ENCODE measurements around a stretch of chr11.

DNA sequence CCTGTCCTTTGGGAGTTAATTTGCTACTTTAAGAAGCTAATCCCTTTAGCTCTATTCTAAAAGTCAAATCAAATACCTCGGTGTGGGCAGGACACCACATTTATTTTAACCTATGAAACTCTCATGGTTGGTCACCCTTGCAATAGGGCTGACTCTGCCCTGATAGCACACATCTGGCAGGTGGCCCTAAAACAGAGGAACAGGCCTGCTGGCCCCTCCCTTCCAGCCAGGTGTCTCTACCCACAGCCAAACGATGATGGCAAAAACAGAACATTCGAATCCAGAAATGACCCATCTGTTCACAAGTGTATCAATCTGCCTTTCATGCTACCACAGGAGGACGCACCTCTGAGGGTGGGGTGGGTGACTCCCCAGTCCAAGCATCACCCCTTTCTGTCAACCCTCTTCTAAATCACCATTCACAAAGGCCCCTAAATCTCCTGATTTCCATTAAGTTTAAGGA, 118.2 kb downstream of the ETS1 start:
- PRO-cap, result no peak
- RAMPAGE, long total RNA, result no peak

DNA sequence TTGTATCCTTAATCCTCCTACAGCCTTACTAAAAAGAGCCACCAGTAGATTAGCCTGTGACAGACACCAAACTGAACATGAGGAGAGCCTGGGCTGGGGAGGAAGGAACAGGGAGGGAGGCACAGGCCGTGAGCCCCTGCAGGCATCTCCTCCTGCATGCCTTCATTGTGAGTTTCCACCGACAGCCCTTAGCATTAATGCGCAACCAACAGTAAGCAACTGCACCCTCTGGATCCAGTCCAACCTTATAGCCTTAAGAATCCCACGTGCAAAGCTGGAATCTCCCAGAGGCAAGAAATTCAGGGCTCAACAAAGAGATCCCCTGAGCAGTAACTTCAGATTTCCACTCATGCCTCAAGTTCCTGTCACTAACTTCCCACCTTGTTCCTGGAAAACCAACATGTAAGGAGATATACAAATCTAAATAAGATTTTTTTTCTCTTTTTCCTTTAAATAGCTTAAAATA, 84.6 kb downstream of the ETS1 start:
- PRO-cap, result no peak
- RAMPAGE, long total RNA, result no peak

DNA sequence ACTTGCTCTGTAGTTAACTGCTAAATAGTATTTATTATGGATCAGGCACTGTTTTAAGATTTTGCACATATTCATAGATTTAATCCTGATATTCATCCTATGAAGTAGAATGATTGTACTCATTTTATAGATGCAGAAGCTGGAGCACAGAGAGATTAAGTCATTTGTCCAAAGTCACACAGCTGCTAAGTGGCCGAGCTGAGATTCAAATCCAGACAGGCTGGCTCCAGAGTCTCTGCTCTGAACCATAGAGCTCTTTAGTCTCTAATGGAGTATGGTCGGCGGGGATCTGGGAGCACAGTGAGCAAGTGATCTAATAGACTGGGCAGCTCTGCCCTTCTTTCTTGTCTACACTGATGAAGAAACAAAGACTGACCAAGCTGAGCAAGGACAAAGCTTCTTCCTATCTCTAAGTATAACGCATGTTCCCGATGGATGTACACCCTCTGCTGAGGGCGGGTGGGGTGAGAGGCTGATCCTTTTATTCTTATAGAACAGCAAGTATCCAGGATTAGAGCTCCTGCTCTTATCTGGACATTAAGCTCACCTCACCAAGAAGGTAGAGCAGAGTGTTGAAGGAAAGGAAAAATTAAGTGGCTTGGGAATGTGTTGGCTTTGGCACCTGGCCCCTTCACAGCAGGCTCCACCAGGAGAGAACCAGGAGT, 68.8 kb downstream of the ETS1 start:
- PRO-cap, result no peak
- RAMPAGE, long total RNA, result no peak

GRCh38 chr11:128550813-128551388, 36.5 kb downstream of the ETS1 start:
- PRO-cap, result unidirectional peak, minus-strand start at chr11:128551120
- RAMPAGE, long total RNA, result no peak

GRCh38 chr11:128552387-128553471, 34.6 kb downstream of the ETS1 start:
- PRO-cap, result bidirectional peak, plus-strand start at chr11:128552992, minus-strand start at chr11:128552853; bidirectional peak, plus-strand start at chr11:128553382, minus-strand start at chr11:128553050
- RAMPAGE, long total RNA, result no peak

DNA sequence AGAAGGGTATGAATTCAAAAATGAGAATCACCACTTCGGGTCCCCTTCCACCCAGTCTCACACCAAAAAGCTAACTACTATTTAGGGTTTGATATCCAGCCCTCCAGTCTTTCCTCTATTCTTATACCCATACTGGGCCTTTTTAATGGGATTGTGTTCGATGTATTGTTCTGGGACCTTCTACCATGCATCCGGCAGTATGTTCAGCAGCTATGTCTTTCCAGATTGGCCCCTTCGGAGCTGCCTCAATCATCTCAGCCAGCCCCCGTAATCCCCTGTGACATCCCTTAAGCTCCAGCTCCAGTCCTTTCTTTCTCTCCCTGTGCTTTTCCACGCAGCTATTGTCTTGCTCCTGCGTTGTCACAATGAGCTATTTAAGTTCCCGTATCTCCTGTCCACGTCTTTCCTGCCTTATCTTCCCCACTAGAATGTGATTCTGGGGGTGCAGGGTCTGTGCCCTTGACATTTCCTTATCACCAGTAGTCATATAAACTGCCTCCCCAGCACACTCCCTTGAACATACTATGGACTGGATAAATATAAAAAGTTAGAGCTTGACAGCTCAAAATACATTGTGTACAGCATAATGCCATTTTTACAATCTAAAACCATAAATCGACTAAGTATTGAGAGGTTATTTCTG, 5.0 kb upstream of the ETS1 start:
- PRO-cap, result no peak
- RAMPAGE, long total RNA, result no peak

DNA sequence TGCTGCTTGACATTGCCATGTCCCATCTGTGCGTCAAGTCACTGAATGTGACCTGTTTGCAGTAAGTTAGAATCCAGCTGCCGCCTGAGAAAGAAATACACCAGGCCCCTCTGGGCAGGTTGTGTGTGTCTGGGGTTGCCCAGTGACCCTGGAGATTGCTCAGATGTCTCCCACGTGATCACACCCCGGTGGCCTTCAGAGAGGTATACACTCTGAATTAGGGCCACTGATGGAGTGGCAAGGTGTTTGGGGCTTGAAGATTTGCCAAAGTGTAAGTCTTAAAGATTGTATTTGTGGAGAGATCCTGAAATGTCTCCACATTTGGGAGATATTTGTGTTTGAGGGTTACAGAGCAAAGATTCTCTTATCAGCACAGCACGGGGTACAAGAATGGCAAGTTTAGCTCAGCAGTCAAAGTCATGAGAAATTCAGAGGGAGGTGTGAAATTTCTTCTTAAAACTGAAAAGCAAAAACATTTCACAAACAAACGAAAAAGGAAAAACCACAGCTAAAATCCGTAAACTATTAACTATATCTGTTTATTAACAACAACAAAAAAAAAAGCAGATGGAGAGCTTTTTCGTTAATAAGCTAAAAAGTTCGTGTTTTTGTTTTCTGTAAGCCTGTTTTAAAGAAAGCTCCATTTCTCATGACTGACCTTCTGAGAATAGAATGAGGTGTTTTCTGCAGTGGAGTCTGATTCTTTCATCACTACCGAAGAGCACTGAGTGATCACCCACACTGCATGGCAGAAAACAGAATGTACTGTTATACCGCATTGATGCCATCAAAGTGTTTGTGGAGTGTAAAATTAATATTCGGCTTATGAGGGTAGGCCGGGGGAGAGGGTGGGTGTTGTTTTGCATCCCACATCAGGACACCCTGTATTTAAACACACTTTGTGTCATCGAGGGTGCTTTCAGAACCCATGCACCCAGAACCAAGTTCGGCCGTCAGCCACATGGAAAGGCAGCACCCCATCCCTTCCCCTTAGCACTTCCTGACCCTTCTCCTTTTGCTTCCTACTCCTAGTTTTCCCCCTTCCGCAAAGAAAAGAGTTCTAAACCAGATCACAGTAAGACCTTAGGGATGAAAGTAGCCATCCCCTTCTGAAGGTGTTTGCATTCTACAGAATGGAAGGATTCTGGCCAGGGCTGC, 41.1 kb upstream of the ETS1 start:
- PRO-cap, result bidirectional peak, plus-strand start at position 226 of the sequence, minus-strand start at position 79 of the sequence
- RAMPAGE, long total RNA, result no peak

DNA sequence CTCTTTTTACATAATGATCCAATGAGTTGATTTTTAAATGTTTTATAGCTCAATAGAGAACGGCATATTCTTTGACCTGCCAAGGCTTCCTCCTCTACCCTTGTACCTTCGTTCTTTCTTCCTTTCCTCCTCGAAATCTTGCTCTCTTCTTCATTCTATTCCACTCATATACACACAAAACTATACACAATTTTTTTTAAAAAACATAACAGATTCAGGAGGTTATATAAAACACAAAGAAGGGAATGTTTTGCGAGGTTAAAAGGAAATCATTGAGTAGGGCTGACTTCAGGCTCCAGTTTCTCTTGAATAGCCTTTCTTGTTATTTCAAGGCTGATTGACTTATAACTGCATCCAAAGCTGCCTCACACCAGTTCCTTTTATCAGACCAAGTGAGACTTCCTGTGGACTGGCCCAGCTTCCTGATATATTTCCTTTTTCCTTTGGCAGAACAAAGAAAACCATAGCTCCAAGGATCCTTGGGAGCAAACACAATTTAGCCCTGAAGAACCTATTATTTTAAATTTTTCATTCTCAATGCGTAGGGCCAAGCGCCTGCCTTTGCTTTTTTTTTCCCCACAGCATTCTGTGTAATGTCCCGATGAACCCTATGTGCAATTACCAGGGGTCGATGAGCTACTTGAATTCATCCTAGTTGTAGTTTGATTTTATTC, 11.6 kb downstream of the FLI1 start:
- PRO-cap, result no peak
- RAMPAGE, long total RNA, result no peak

- PRO-cap, result no peak
- RAMPAGE, long total RNA, result no peak
Observed at GRCh38 chr11:128894604-128894932, 3.4 kb downstream of the KCNJ5 start.

GRCh38 chr11:128903630-128904219, 12.6 kb downstream of the KCNJ5 start:
- PRO-cap, result no peak
- RAMPAGE, long total RNA, result no peak

GRCh38 chr11:128904955-128905962, 14.1 kb downstream of the KCNJ5 start:
- PRO-cap, result no peak
- RAMPAGE, long total RNA, result no peak

- PRO-cap, result no peak
- RAMPAGE, long total RNA, result no peak
Observed at GRCh38 chr11:128969201-128970037, 26.7 kb upstream of the TP53AIP1 start.

GRCh38 chr11:129021391-129021655, 78.7 kb upstream of the TP53AIP1 start:
- PRO-cap, result no peak
- RAMPAGE, long total RNA, result no peak

DNA sequence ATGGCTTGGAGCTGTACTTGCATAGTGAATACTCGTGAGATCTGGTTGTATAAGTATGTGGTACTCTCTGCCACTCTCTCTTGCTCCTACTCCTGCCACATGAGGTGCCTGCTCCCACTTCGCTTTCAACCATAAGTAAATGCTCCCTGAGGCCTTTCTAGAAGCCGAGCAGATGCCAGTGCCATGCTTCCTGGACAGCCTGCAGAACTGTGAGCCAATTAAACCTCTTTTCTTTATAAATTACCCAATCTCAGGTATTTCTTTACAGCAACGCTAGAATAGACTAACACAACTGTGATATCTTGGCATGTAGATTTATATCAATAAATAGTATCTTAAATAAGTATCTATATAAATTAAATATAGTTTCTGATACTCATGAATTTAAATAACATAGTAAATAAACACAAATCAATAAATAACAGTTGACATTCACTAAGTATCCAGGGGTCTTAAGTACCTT, 88.2 kb upstream of the TP53AIP1 start:
- PRO-cap, result no peak
- RAMPAGE, long total RNA, result no peak

- PRO-cap, result no peak
- RAMPAGE, long total RNA, result no peak
Observed at GRCh38 chr11:129248733-129249303, 56.7 kb upstream of the ARHGAP32 start.

DNA sequence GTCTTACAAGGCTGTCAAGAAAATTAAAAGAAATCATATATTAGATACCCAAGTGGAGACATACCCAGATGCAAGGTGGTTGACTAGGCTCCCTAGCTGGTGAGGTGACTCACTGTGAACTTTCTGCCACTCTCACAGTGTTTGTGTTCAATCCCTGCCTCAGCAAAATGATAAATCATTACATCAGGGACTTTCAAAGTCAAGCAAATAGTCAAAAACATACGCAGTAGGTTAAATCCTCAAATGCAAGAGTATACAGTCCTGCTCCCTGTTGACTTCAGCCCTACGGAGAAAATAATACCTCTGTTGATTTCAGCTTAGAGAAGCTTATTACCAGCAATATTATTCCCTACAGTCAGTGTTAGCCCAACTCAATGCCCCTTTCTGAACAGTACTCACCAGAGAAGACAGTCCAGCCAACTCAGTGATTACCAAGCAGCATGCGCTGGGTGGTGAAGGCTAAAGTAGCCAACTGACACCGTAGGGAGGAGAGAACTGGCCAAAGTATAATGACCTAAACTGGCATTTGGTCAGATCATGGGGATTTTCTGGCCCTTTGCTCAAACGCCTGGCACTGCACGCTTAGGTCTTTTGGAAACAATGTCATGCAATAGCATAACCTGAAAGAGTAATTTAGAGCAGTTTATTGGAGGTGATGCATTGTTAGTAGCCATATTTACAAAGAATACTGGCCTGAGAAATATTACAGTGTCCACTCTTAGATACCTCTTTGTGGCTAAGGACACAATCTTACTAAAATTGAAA, 73.0 kb upstream of the BARX2 start:
- PRO-cap, result no peak
- RAMPAGE, long total RNA, result no peak

DNA sequence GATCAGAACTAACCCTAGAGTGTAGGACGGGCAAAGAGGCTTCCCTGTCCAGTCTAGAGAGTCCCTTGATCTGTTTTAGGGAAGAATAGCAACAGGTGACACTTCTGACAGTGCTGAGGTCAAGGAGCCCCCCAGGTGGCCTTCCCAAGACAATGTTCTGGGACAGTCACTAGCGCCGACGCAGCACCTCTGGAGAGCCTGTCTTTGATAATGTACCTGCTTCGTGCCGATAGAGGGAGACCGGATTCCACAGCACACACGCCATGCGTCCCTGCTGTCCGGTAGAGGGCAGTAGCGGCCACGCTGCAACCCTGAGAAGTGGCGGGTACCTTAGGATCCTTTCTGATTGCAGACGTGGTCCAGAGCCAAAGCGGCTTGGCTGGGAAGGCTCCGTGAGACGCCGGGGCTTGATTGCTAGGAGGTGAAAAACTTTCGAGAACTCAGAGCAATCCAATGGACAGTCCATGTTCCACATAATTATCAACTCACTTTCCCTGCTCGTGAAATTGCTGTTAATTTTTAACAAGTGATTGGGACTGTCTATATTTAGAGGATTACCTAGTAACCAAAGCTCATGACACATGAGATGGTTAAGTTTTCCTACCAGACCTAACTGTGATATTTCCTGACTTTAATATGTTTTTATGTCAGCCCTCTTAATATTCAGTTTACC, 11.5 kb upstream of the BARX2 start:
- PRO-cap, result no peak
- RAMPAGE, long total RNA, result no peak

DNA sequence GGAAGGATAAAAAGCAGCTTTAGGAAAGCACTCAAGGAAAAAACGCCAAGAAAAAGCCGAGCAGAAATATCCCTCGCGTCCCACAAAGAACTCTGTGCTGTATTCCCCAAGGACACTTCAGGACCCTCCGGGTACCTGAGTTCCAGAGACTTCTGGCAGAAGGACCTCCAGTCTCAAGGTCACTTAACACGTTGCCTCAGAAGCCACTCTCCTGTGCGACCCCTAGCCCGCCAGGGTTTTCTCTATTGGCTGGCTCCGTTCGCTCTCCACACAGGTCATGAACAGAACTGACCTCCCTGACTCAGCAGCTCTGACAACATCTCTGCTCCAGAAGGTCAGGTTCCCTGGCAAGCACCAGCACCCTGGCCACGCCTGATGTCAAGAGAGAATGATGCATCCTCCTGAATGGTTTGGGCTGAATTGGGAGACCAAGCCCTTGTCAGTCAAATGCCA, 84.4 kb upstream of the TMEM45B start:
- PRO-cap, result no peak
- RAMPAGE, long total RNA, result no peak

DNA sequence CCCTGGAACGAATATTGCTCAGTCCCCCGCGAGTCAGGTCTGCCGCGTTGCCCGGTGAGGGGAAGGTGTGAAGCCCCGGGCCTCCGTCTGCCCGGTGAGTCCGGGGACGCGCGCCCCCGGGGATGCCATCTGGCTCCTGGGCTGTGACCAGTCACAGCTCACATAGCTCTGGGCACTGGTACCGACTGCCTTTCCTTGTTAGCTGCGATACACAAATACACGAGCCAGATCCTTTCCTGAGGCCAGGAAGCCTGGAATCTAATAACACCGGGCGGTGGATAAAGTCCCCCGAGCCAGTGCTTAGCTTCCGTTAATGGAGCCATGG, 512 bp downstream of the TMEM45B start:
- PRO-cap, result no peak
- RAMPAGE, long total RNA, result no peak

DNA sequence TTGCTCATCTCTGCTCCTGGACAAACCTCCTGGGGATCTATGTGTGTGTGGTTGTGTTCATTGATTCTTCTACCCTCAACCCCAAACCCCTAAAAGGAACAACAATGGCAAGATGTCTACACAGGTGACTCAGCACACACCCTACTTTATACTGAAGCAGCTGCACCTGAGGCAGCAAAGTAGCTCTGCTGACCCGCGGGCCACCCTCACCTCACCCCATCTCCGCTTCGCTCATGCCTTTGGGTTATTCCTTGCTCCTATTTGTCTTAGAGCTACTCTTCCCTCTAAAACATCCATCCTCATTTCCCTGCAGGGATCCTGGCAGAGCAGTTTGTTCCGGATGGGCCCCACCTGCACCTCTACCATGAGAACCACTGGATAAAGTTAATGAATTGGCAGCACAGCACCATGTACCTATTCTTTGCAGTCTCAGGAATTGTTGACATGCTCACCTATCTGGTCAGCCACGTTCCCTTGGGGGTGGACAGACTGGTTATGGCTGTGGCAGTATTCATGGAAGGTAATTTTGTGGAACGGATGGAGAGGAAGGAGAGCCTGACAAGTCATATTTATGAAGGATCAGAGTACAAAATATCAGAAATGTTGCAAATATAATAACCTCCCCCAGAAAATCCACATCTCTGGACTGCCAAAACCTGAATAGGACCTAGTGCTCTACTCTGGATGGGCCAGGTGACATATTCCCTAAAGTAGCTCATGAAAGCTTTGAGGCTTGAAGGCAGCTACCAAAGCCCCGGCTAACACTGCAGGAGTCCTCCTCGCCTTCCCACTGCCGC, 38.8 kb downstream of the TMEM45B start:
- PRO-cap, result no peak
- RAMPAGE, long total RNA, result no peak